ENCODE measurements around a stretch of chr9.

DNA sequence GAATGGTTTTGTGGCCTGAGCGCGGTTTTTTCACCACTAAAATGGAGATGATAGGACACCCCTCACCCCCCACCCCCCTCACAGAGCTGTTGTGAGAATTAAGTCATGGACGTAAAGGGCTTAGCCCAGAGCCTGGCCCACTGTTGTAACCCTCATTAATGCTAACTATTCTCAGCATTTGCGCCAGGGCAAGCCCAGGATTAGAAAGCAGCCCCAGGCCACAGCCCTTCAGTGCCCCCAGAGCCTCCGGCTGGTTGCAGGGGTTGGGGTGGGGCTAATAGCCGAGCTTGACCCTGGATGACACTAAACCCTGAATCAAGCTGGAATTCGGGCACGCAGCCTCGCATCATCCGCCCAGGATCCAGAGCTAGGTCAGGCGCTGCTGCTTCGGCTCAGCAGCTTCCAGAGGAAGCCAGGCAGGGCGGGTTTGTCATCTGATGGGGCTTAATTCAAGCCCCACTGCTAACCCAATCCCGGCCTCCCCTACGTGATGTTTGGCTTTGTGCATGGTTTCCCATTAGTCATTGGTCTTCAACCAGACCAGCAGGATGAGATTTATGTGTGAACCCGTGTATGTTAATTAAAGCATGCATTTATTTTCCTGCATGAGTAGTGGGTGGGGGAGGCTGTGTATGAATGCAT, 1.2 kb upstream of the MEGF9 start:
- PRO-cap: no peak

GRCh38 chr9:120735066-120735385, 20.8 kb upstream of the MEGF9 start:
- PRO-cap: no peak

- PRO-cap: no peak
Measured at GRCh38 chr9:120844634-120845277, 2.0 kb upstream of the PSMD5 start.

DNA sequence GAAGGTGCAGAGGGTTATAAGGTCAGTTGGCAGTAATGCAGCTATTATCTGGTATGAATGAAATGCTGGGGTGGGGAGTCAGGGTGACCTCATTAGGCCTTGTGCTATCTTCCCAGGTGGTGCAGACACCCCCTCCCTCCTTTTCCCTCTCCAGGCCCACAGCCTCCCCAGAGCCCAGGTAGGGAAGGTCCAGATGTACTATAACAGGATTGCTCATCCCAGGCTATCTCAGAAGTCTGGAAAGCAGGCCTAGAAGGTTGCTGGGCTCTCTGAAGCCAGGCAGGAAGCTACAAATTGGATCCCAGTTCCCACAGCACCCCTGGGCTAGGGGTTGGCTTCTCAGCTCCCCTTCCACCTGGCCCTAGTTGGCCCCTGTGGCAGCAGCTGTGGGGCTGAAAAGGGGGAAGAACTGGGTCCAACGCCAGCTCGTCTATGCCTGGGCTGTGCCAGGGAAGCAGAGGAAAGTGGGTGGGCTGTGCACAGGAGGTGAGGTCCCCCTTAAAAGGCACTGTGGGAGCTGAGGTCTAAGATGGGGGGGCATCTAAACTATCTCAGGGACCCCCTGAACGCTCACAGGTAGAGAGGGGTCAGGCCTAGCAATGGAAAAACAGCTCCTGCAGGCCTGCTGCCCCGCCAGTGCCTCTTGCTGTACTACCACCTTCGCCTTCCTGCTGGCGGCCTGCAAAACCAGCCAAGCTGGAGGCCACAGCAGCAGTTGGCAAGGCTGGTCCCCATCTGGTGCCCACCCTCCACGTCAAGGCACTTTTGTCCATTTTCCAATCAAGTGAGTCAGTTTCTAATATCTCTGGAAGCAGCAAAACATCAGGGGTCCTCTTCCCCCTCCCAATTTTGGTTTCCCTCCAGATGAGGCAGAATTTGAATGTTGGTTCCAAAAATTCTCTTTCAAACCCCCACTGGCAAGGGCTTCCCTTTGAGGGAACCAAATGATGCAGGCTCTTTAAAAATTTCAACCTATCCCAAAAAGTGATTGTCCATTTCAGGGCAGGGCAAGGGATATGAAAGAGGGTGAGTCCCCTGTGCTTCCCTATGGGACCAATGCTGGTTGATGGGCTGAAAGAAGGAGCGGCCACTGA, 13.4 kb upstream of the PSMD5 start:
- PRO-cap: no peak

DNA sequence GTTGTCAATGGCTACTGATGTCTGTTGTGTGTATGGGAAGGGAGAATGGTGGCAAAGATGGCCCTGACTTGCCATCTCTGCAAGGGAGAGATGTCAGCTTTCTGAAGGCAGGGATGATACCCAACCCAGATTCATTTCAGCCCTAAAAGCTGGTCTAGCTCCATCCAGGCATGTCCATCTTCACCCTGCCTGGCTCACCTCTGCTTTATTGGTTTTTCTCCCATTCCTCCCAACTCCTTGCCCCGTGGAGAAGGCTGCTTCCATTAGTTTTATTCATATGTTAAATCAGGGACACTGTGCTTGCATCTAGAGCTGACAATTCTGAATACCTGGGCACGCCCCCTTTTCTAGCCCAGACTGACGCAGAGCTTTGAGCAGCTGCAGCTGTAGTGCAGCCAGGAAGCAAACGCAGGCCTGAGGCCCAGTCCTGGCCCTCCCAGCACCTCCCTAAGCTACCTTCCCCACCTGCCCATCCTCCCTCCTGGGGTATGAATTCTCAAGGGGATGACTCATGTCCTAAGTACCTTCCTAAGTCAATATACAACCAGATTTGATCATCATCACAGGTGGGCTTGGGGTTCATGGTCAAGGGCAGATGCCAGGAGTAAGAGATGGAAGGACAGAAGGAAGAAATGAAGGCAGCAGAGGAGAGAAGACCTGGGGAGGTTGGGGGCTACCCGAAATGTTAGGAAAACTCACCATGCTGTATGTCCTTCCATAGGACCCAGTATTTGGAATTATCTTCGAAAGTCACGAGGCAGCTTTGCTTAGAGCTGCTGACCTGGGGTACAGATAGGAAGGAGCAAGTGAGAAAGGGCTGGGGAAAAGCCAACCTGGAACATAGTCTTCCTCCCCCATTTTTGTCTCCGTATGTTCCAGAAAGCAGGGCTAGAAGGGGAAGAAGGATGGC, 3.5 kb downstream of the PHF19 start:
- PRO-cap: no peak

DNA sequence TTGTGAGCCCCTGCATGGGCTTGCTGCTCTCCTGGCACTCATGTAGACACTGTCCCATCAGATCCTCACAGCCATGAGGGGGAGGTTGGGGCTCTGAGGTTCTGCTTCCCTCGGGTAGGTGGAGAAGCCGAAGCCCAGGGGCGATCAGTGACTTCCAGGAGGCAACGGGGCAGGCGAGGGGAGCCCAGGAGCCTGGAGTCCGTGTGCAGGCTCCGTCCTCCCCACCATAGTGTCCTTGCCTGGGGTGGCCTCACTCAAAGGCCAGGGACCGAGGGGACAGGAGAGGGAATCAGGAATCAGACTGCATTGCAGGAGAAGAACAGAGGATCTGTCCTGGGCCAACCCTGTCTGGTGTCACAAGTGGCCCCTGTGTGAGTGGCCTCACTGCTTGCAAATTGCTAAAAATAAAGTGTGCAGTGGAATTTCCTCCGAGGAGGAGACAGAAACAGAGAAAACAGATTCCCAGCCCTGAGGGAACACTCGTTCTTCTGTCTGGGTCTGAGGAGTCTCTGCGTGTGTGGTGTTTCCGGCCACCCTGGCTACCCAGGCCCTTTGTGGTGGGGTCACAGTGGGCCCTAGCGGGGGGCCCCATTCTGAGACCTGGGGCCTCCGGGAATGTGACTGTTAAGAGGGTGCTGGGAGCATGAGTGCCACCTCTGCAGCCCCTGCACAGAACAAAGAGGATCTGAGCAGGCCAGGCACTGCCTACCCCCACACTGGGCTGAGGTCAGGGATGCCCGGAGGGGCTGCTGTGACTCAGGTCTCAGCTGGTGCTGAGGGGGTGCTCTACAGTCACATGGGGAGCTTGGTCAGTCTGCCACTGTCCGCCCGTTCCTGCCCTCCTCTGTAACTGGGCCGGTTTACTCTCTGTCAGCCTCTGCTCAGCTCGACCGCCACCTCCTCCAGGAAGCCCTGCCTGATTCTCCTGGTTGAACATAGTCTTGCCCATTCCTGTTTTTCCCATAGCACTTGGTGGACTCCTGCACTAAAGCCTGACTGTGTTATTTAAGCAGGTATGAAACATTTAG, 7.5 kb downstream of the TRAF1 start:
- PRO-cap: no peak

DNA sequence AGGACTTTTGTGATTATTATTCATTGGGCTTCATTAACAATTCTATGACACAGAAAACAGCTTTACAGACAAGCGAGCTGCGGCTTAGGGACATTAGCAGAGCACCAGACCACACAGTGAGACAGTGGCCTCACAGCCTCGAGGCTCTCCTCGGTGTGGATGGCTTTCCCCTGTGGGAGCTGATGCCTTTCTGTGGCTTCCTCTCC, 1.1 kb downstream of the TRAF1 start:
- PRO-cap: no peak

- PRO-cap: no peak
Measured at GRCh38 chr9:121266814-121267270, 1.1 kb upstream of the GSN start.

DNA sequence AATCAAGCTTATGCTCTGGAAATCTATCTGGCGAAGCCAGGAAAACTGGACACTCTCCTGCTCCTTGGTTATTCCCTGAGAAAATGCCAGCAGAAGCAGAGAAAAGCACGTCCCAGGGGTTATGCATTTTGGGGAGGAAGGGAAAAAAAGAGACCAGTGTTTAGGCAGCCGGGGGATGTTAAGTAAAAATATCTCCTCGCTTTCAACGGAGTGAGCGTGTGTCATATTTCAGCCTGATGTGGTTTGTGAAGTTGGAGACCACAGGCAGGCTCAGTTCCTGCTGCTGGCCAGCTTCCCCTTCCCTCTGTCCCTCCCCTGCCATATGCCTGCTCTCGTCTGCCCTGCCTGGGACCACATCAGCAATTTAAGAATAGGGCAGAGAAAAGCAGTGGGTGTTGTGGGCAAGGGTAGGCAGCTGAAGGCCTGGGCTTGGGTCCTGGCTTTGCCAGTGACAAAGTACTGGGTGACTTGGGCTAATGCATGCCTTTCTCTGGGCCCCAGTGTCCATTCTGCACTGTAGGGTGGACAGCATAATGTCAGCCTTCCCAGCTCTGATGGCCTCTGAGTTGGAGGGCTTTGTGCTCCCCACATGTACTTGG, 4.0 kb downstream of the GSN start:
- PRO-cap: no peak

DNA sequence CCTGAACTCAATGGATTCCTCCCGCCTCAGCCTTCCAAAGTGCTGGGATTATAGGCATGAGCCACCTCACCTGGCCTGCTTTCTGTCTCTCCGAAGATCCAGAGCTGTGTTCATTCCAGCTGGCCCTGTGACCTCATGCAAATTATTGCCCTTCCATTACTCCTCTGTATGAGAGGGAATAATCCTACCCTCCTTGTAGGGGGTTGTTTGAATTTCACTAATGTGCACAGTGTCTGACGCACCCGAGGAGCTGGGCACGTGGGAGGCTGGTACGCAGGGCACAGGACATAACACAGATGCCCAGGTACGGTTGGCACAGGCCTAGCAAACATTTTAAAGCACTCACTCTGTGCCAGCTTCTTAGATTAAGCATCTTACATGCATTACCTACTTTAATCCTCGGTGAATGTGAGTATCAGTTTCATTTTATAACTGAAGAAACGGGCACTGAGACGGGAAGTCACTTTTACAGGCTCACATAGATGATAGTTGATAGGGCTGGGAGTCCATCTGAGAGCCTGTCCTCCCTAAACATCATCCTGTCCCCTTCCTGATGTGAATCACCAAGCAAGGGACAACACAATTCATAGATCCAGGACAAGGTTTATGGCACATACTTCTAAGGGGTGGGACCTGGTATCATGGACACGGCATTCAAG, 20.3 kb downstream of the GSN start:
- PRO-cap: no peak

DNA sequence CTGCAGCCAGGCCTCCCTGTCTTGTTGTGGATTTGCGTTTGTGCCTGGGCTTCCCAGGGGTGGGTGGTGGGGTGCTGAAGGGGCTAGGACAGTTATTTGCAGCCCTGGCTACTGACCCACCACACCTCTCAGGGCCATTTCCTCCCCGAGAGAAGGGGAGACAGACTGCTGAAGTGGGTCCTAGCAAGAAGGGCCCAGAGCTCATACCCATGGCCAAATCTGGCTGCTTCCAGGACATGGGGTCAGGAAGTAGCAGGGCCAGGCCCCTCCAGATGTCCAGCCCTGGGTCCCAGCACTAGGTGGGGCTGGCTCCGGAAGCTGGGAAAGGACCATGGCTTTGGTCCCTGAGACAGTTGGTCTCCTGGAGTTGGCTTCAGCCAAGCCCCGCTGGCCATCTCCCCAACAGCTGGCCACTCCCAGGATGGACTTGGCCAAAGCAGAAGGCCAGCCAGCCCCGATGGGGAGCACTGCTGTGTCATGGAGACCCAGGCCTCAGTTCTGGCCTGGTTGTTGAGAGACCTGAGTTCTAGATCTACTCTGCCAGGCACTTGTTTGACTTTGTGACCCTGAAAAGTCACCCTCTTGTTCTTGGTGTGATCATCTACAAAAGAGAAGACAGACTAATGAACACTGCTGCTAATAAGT, 26.4 kb downstream of the GSN start:
- PRO-cap: no peak

- PRO-cap: no peak
Measured at GRCh38 chr9:121301879-121302464, 34.0 kb downstream of the GSN start.

DNA sequence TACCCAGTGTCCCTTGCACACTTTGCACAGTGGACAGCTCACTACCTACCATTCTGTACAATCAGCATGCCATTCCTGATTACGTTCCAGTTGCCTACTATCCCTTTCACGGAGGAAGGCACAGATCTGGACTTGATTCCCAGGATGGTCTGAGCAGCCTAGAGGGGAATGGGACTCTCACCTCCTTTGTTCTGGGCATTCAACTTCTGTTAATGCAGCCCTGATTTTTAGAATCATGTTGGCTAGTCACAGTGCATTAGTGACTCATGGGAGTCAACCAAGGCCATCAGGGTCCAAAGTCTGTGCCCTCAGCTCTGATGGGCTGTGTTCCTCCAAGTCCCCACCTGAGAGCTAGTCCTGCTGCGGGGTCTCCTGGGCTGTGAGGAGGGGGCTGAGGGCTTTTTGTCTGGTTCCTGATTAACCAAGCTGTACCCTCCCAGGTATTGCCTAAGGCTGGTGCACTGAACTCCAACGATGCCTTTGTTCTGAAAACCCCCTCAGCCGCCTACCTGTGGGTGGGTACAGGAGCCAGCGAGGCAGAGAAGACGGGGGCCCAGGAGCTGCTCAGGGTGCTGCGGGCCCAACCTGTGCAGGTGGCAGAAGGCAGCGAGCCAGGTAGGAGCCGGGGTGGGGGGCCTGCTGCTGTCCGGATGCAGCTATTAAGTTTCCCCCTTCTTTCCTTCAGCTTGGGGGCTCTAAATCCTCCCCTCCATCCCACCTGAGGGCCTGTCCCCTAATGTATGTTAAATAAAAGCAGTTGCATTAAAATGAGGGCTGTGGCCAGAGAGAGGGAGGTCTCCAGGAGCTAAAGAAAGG, 43.0 kb downstream of the STOM start:
- PRO-cap: no peak

DNA sequence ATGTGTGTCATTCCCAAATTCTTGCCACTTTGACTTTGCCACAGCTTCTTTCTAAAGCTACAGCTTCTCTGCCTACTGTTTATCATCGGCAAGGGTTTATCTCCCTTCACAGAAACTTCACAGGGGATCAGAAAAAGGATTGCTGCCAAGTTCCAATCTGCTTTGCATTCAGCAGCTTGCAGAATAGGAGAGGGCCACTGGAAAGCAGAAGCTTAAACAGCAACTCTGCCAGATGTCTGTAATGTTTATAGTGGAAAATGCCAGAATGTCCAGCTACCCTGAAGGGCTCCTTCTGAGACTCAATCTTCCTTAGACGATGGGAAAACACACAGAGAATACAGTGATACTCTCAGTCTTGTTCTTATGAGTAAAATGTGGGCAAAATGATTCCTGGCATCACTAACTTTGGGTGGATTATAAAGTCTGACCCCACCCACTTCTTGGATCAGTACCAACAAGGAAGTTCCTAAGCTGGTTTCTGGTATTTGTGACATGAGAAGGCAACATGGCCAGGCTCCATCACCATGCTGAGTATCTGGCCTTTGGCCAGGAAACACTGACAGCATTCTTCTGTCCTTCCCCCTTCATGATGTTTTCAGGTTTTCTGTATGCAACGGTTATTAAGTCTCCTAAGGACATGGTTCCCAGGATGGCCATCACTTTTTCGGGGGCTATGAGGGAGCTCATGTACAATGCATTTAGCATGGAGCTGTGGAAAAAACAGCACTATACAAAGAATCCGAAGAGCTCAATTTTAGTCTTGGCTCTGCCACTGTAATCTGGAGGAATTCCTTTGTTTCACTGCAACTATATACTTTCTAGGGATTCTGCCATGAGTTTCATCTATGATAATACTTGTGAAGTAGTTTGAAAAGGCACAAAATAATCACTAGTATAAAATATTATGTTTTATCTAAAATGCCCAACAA, 18.8 kb downstream of the STOM start:
- PRO-cap: no peak

DNA sequence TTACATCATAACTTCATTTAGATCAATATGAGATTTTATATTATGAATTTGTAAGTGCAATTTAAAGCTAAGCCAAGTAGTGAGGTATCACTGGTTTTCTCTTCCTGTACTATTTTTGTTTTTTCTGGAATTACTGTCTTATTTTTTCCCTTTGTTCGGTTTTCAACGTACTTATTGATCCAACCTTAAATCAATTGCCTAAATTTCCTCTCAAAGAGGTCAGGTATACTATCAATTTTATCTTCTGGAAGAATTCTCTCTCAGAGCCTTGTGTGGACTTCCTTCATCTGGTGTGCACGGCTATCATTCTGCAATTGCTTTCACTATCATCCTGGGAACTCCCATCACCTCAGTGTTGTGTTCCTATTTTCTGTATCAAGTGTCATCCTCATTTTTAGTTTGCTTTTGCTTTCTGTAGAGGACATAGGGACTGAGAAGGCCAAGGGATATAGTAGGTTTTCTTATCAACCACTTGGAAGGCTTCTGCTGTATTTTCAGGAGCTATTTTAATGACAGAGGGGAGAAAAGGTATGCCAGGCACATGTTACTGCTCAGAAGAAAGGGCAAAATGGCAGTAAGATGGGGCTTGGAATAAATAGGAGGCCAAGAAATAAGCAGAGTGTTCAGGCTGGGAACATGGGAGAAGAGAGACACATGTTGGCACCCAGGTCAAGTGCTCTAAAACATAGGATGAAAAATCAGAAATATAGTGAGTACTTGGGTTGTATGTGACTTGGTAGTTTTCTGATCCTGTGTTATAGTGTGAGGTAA, 11.3 kb downstream of the STOM start:
- PRO-cap: no peak

- PRO-cap: no peak
Measured at GRCh38 chr9:121450011-121450716, 49.5 kb downstream of the GGTA1 start.

DNA sequence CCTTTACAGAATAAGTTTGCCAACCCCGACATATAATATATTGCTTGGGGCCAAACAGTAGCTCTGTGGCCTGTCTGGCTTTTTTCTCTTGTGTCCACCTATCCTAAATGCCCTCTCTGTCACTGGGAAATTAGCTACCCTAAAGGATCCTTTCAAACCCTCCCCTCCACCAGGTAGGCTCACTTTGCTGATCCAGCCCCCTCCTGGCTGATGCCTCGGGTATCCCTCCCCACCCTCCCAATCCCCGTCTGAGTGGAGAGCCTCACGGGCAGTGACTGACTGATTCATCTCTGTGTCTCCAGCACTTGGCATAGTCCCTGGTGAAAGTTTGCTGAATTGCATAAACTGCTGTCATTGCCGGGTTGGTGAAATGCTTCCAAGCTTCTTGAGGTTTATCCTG, 56.7 kb upstream of the GGTA1 start:
- PRO-cap: no peak

DNA sequence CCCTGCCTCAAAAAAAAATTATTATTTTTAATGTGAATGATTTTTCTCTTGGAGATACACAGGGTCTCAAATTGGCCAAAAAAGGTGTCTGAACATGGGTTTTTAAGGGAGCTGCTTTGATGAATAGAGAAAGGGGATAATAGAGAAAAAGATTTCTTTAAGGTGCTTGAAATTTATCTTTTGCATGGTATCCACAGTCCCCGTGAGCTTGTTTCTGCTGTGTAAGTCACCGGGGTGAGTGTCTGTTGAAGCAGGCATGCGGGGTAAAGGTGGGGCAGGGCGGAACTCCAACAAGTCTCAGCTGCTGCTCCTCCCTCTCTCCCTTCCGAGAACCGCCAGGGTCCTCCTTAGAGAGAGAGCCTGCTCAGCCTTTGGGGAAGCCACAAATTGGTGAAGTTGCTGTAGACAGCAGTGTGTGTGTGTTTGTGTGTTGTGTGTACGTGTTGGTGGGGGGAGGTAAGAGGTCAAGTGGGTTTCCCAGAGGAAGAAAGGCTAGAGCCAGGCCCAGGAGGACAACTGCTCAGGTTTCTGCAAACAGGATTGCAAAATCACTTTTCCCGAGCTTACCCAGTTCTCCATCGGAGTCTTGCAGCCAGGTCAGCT, 39.0 kb upstream of the DAB2IP start:
- PRO-cap: no peak

DNA sequence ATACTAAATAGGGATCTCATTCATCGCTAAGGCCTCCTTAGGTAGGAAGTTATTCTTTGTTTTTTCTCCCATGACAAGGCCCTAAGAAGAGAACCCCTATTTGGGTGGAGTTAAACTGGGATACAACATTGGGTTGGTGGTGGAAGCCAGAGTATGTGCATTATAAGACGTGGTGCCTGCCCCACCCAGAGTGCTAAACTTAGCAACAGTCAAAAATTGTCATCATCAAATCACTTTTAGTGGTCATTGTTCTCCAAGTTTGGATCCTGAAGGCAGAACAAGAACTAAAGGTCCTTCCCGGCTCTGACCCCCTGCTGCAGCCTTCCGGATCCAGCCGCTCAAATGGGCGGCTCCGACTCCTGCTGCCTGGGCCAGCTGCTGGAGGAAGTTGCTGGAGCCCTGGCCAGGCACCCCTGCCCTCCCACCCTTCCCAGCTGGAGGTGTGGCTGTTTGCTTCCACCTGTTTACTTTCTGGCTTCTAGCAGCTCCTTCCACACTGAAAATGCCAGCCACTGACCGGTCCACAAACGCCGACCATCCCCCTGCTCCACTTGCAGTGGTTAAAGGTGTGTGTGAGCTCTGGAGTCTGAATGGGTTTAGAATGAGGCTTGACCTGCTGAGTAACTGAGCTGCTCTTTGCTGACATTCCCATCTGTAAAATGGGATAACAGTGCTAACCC, 31.5 kb upstream of the DAB2IP start:
- PRO-cap: no peak

GRCh38 chr9:121649300-121650084, 1.9 kb upstream of the DAB2IP start:
- PRO-cap: no peak